ENCODE measurements around a stretch of chr1.

DNA sequence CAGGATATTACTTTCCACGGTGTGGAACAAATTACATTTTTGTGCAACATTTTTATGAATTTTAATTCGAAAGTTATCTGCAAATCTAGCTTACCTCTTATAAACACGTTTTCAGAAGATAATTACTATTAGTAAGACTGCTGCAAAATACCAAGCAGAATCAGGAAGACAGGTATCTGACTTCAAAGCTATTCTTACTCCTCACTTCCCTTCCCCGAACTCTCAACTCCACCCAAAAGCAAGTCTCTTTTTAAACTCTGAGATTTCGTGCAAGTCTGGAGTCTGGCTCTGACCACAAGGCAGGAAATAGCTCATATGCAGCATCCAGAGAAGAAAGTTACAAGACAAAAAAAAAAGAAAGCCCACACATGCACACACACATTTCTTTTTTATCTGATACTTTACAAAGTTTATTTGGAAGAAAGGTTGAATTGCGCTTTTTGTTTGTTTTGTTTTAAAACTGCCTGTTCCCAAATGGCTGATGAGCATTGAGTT lies 490.6 kb downstream of the TTLL7 start:
- PRO-cap = no peak

GRCh38 chr1:84164110-84165102 lies 20.3 kb downstream of the PRKACB start:
- PRO-cap = no peak

GRCh38 chr1:84253697-84254316 lies 47.7 kb upstream of the SAMD13 start:
- PRO-cap = no peak

DNA sequence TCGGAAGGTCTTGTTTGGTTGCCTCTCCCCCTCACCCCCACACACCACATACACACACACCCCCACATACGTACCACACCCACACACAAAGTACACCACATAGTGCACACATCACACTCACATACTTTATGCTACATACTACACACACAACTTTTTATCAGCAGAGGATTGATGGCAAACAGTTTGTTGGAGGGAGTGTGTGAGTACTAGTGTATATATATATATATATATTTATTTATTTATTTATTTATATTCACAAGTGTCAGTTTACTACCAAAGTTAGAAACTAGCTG lies 2.1 kb upstream of the SAMD13 start:
- PRO-cap = unidirectional peak, minus-strand start at position 43 of the sequence

GRCh38 chr1:84370833-84371335 lies 27.4 kb upstream of the DNASE2B start:
- PRO-cap = no peak

- PRO-cap = no peak
Measured at GRCh38 chr1:84495884-84496403, 10.2 kb upstream of the SPATA1 start.

- PRO-cap = no peak
Measured at GRCh38 chr1:84498055-84498711, 8.0 kb upstream of the SPATA1 start.

GRCh38 chr1:84690990-84691492 lies 780 bp upstream of the SSX2IP start:
- PRO-cap = no peak

GRCh38 chr1:84720380-84720778 lies 30.1 kb upstream of the SSX2IP start:
- PRO-cap = no peak

DNA sequence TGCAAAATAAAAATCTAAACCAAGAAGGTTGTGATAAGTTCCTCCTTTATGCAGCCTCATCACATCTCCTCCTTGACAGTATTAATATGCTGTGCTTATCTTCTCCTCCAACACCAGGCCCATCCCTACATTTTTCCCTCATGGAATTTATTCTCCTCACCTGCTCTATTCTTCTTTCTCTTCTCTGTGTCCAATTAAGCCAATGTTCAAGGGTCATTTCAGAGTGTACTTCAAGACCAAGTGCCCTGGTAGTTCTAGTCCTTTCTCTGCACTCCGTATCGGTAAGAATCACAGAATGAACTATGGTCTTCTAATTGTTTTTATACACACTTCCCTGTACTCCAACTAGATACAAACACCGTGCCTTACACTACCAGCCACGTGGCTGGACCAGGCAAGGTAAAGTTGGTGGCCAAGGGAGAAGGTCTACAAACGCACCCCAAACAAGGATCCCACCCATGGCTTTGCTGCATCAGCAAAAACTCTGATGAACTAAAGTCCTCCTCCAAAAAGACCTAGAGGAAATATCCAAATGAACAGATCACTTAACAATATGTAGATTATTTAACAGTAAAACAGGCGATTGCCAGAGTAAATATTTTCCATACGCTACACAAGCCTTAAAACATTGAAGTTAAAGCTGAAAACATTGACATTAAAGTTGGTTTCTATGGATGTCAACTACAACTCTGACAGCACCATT lies 40.1 kb upstream of the LPAR3 start:
- PRO-cap = no peak

GRCh38 chr1:85297491-85298090 lies 21.2 kb upstream of the BCL10 start:
- PRO-cap = bidirectional peak, plus-strand start at chr1:85297937, minus-strand start at chr1:85297821; bidirectional peak, plus-strand start at chr1:85298193, minus-strand start at chr1:85297944

DNA sequence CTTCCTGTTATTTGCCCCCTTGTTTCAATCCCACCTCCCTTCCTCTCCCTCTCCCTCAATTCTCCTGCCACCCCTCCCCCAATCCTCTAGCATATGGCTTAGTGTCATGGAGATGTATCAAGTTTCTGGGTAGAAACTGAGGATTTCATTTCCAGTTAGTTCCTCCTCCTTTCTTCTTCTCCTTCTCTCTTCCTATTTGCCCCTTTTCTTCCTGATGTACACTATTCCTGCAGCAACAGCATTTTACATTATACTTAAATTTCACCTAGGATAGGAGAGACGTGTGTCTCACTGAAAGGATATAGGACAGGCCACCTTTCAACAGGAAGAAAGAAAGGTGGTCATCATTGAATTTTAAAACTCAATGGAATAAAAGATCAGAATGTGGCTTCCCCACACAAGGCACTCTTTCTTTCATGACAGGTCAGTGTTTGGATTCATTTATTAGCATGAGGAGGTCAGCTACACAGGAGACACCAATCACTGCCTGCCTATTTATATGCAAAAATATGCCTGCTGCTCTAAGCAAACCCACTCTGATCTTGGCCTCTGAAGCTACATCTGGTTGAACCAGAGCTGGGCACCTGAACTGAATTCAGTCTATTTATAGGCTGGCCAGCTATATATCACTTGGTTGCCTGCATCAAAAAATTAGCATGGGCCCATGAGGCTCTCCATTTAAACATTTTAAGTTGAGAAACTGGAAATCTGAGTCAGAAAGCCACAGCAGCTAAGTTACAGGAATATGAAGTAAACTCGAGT lies 18.1 kb downstream of the DDAH1 start:
- PRO-cap = no peak

GRCh38 chr1:85582912-85583517 lies 2.5 kb downstream of the CCN1 start:
- PRO-cap = no peak

- PRO-cap = no peak
Measured at GRCh38 chr1:85605566-85605832, 24.9 kb downstream of the CCN1 start.

GRCh38 chr1:86354565-86355173 lies 41.5 kb downstream of the ODF2L start:
- PRO-cap = no peak

- PRO-cap = no peak
Measured at GRCh38 chr1:86502612-86503551, 34.2 kb downstream of the CLCA1 start.

DNA sequence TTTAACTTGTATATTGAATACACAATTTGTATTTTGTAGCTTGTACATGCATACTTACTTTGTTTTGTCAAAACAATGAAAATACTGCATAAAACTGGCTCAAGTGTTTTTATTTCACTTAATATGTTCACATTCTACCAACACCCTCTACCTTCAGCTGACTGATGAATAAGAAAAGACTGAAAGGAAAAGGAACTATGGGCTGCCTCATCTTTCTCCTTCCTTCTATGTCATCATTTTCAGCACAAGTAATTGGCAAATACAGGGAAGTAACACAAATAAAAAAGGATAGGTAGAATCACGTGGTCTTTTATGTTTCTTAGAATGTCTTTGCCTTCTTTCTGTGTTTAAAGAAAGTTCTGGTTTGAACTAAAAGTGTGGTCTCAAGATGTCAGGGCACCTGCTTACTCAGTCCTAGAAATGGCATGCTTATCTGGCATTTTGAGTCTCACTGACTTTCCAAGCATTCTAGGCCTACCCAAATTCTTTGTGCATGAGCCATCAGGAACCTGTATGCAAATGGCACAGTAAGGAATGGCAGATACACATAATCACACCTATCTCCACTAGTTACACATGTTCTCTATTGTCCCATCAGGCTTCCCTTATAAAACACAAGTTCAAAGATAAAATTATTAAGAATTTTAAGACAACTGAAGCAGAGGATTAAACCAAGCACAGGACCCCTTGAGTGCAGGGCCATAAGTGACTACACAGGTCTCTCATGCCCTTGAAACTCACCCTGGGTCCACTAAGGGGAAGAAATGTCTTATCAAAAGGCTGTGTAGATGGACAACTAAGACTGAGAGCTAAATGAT lies 29.6 kb upstream of the CLCA4 start:
- PRO-cap = no peak

- PRO-cap = no peak
Measured at GRCh38 chr1:86635522-86635843, 68.9 kb upstream of the SH3GLB1 start.

DNA sequence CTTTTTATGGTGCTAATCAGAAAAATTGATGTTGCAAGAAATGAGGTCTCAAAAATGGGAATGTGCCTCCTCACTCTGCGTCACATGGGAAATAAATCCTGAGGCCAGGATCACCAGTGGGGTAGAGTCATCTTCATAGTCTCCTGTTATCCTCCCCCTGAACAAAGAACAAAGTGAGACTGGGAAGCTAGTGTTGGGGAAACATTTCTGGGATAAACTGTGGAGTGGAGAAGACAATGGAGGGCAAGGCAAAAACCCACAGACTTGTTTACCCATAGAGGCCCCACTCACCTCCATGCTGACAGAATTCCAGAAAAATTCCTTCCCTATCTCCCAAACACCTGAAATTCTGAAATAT lies 41.6 kb downstream of the SH3GLB1 start:
- PRO-cap = no peak

- PRO-cap = no peak
Measured at GRCh38 chr1:87045775-87046345, 131.4 kb downstream of the HS2ST1 start.